Foreskin fibroblast (primary cell): ENCODE measurements around the gene ABR.

DNA sequence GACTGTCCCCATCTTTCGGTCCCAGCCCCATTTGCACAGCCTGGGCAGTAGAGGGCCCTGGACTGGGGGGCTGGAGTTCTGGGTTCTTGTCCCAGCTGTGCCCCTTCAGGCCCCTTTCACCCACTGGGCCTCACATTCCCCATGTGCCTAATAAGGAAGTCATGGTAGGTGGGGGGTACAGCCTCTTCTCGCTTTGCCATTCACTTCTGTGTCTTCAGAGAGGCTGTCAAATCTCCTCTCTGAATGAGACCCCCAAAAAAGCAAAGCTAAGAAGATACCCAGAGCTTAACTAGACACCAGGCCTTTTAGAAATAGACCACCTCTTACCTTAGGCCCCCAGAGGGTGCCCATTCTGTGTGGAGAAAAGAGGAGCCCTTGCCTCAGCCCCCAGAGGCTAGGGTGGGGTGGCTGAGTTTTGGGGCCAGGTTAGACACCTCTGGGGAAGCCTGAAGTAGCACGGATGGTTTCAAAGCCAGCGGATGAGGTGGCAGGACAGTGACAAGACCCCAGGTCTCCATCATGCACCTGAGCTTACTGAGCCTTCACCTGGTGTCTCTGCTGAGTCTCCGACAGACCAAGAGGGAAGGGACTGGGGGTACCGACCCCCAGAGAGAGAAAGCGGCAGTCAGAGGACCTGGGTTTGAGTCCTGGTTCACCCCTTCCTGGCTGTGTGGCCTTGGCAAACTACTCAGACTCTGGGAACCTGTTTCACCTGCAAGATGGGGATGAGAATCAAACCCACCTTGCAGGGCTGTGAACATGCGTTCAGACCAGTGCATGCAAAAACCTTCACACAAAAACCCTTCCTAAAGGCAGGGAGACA is 7.5 kb downstream of the SCGB1C2 start:
- RRBS = no CpG with 5 or more reads among the region's 8 CpGs

- RRBS = no CpG with 5 or more reads among the region's 13 CpGs
These were observed 8.4 kb downstream of the SCGB1C2 start for GRCh38 chr17:145544-146363.

GRCh38 chr17:205100-205555 is 23.7 kb upstream of the DOC2B start:
- RRBS = no CpG with 5 or more reads among the region's 12 CpGs

GRCh38 chr17:215358-216055 is 34.1 kb upstream of the DOC2B start:
- RRBS = 33% methylated on average over 5 of the region's 27 CpGs

DNA sequence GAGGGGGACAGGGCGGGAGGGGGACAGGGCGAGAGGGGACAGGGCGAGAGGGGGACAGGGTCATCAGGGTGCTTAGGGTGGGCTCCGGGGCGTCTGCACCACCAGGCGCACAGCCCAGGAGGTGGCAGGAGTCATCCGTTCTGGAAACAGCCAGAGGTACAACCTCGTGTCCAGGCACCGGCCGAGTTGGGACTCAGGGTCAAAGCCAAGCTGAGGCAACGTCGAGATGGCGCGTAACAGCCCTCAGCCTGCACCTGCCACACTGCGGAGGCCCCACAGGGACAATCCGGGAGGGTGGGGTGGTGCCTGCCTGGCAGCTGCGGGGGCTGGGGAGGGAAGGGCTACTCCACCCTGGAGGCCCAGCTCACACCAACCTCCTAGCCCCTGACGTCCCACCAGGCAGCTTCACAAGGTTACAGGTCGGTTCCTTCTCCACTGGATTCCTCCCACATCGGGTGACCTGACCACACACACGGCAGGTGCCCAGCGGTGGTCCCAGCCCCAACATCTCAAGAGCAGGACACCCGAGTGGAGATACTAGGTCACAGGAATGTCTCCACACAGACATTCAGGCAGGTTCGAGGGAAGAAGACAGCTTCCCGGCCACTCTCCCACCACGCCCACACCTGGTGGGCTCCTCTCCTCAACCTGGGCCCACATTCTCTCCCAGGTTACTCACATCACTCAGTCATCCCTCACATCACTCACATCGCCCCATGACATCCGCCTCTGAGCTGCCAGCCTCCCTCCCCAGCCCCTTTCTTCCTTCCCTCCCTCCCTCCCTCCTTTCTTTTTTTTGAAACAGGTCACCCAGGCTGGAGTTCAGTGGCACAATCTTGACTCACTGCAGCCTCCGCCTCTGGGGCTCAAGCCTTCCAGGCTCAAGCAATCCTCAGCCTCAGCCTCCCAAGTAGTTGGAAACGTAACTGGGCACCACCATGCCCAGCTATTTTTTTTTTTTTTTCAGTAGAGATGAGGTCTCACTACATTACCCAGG is 47.2 kb downstream of the RPH3AL start:
- RRBS = 42% methylated on average over 8 of the region's 30 CpGs

- RRBS = no CpG with 5 or more reads among the region's 11 CpGs
These were observed 44.8 kb downstream of the RPH3AL start for GRCh38 chr17:307803-308171.

DNA sequence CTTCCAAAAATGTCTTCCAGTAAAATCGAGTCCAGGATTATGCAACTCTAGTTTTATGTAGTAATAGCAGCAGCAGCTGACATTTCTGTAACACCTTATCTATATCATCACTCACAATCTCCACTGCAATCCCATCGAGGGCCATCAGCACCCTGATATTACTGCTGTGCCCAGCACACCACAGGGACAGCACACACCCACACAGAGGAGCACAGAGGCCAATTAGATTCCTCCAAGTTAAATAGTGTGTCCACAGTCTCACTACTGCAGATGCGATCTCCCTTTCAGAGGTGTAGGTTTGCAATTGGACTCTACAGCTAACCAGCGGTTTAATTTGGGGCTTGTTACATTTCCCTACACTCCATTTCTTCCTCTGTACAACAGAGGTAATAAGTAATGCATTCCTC is 2.9 kb downstream of the RPH3AL start:
- RRBS = no CpG with 5 or more reads among the region's 4 CpGs

DNA sequence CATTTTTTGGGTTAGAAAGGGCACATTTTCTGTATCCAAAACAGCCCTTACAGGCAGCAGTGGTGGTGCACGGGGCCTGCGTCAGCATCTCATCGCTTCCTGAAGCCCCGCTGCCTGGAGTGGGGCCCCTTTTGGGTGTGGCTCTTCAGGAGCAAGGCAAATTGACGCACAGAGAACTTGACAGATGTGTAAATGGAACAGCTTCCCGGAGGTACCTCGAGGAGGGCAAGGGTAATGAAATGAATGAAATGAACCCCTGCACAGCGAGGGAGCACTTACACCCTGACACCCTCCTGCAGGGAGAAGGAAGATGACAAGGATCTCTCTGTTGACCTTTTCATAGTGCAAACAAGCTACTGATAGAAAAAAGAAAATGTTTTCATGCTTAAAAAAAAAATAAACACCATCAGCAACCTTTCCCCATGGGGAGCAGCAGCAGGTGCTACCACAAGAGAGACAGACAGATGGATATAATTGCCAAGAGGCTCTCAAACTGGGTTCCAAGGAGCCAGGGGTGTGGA is 485 bp upstream of the RPH3AL start:
- RRBS = no CpG with 5 or more reads among the region's 8 CpGs

- RRBS = no CpG with 5 or more reads among the region's 16 CpGs
These were observed 851 bp downstream of the C17orf97 start for GRCh38 chr17:410836-411516.

DNA sequence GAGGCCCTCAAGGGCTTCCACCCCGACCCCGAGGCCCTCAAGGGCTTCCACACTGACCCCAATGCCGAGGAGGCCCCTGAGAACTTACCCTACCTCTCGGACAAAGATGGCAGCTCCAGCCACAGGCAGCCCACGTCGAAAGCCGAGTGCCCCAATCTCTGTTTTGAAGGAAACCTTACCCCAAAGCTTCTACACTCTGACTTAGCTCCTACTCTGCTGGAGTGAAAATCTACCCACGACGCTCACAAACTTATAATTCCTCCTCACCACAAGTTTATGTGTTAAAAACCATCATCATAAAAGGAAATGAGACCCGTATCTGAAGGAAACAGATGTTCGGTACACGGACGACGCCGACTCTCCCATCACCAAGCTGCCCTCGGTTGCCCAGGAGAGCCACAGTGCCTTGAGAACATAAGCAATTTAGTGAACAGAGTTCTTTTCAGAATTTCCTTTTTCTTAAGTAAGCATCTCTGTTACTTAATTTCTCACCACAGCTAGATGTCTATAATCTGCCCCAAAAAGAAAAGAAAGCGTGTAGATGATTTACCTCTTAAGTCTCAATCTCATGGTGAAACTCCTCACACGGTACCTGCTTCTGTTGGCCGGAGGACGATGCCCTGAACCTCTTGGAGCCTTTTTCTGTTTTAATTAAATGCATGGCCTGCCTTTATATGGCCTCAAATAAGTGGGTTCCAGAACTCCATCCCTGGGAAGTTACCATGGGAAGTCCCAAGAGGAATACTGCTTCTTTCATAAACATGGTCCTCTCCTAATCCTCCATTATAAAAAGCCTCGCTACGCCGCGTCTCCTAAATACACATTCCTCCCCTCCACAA is 4.0 kb downstream of the C17orf97 start:
- RRBS = no CpG with 5 or more reads among the region's 24 CpGs

GRCh38 chr17:606812-607132 is 107.9 kb downstream of the VPS53 start:
- RRBS = no CpG with 5 or more reads among the region's 1 CpG

- RRBS = no CpG with 5 or more reads among the region's 23 CpGs
These were observed 648 bp downstream of the VPS53 start for GRCh38 chr17:713920-714462.

GRCh38 chr17:781237-781859 is 732 bp downstream of the GLOD4 start:
- RRBS = 17% methylated on average over 1 of the region's 16 CpGs

- RRBS = no CpG with 5 or more reads among the region's 22 CpGs
These were observed 14.9 kb downstream of the TIMM22 start for GRCh38 chr17:1011849-1012245.

DNA sequence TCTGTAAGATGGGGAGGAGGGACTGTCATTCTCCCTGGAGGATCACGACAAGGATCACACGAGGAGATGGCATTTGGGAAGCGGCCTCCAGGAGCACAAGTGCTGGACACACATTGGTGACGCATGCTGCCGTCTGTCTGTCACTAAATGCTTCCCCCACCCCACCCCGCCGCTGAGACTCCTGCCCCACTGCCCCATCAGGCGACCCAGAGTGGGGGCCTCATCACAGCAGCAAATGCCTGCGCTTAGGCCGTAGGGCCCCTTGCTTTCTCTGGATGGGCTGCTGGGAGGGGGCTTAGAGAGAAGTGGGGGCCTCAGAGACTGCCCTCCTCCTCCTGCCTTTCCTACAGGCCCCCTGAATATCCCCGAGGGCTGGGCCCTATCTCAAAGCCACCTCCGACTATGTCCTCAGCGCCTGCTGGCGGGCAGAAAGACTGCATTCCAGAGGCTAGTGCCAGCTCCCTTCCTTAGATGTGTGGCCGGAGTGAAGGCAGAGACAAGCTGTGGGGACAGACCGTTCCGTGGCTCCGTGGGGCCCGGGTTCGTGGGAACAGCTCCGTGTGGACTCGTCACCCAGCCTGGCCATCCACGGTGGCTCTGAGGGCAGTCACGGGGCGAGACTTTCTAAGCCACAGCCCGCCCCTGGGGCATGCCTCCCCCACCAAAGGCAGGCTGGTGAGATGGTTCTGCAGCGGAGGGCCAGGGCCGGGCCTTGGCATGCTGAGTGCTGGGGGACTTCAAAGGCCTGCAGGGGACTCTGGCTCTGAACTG is 50.1 kb downstream of the TIMM22 start:
- RRBS = 49% methylated on average over 5 of the region's 28 CpGs

DNA sequence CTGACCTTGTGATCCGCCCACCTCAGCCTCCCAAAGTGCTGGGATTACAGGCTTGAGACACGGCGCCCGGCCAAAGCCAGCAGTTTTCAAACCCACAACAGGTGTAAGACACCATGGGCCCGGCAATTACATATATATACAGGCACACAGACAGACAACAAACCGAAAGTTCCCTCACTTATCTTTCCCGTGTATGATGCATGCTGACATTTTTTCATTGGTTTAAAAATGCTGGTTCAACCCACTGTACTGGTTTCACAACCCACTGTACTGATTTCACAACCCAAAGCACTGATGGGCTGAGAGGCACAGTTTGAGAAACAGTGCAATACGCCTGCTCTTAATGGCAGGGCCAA is 81.5 kb downstream of the ABR start:
- RRBS = no CpG with 5 or more reads among the region's 8 CpGs

DNA sequence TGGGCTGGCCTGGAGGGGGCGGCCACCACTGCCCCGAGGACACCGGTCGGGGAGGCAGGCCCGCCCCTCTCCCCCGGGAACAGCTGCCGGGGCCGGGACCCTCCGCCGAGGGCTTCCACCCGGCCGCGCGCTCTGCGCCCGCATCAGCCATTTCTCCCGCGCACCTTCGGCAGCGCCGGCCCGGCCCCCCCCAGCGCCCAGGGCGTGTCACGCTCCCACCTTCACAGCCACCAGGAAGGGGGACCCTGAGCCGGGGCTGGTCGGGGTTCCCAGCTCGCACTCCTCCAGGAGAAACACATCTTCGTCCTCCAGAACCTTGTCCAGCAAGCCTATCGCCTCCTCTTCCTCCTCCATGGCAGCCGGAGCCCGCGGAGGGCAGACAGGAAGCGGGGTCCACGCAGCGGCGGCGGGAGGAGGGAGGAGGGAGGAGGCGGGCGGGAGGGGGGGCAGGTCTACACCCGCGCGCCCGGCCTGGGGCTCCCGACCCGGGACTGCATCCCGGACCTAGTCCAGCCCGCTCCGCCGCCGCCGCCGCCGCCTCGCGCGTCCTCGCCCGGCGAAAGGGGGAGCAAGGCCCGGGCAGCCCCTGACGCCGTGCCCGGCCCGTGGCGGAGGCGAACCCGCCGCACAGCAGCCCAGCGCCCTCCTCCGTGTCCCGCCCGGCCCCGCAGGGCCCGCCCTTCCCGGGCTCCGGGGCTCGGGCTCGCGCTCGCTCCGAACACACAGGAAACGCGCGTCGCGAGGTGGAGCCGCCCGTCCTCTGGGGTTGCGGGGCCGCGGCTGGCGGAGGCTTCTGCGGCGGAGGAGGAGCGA is 70.9 kb downstream of the ABR start:
- RRBS = 2% methylated on average over 54 of the region's 96 CpGs

GRCh38 chr17:1179402-1180611 is at the start of gene ABR:
ABR (minus strand) TSS chr17:1179981.
- RRBS = 3% methylated on average over 73 of the region's 138 CpGs

- RRBS = 51% methylated on average over 2 of the region's 7 CpGs
These were observed 1.1 kb upstream of the ABR start for GRCh38 chr17:1180938-1181281.

GRCh38 chr17:1347693-1347964 is 52.4 kb downstream of the YWHAE start:
- RRBS = no CpG with 5 or more reads among the region's 7 CpGs